SK-MEL-5 (cell line): ENCODE measurements around the gene RGPD3.

RAMPAGE:
- cytosol, long total RNA: no peak
- long total RNA: no peak
- nucleus, long total RNA: no peak
These were observed 9.1 kb downstream of the NCK2 start for GRCh38 chr2:105753477-105754642.

DNA sequence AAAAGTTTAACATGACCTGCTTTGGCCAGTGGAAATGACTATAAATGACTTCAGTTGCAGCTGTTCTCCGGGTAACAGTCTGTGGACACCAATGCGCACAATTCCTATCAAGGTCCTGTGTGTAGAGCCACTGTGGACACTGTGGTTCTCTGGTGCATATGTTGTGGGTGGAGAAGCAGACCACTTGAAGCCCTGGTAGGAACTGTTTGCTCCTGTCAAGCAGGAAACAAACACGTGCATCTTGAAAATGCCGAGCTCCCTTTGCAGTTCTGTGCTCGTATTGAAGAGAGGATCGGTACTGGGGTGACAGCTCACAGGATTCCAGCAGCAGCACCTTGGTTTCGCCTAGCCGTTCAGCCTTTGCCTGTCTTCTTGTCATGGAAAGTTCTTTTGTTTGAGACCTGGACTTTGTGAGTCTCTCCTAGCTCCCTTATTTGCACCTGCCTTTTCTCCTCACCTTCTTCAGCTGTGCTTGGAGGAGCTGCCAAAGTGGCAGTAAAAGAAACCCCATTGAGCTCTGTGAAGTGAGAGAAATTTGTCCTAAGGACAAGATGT is 32.9 kb downstream of the NCK2 start:
RAMPAGE:
- cytosol, long total RNA: no peak
- long total RNA: no peak
- nucleus, long total RNA: no peak

RAMPAGE:
- cytosol, long total RNA: no peak
- long total RNA: no peak
- nucleus, long total RNA: no peak
These were observed 71.6 kb downstream of the NCK2 start for GRCh38 chr2:105816268-105816743.

GRCh38 chr2:106085241-106086183 is 20.0 kb downstream of the ECRG4 start:
RAMPAGE:
- cytosol, long total RNA: no peak
- long total RNA: no peak
- nucleus, long total RNA: no peak

DNA sequence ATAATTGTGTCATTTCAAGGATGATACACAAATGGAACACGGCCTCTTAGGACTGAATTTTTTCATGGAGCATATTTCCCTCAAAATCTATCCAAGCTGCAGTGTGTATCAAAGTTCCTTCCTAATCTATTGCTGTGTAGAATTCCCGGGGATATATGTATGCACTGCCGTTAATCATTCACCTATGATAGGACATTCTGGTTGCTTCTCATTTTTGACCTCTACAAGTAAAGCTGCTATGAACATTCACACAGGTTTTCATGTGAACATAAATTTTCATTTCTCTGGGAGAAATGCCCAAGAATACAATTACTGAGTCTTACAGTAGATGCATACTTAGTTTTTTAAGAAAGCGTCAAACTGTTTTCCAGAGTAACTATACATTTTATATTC is 61.5 kb downstream of the ECRG4 start:
RAMPAGE:
- cytosol, long total RNA: no peak
- long total RNA: no peak
- nucleus, long total RNA: no peak

RAMPAGE:
- cytosol, long total RNA: no peak
- long total RNA: no peak
- nucleus, long total RNA: no peak
These were observed 1.3 kb downstream of the UXS1 start for GRCh38 chr2:106192754-106193302.

GRCh38 chr2:106340526-106340900 is 127.7 kb downstream of the RGPD3 start:
RAMPAGE:
- cytosol, long total RNA: no peak
- long total RNA: no peak
- nucleus, long total RNA: no peak

RAMPAGE:
- cytosol, long total RNA: no peak
- long total RNA: no peak
- nucleus, long total RNA: no peak
These were observed at the start of gene RGPD3 for GRCh38 chr2:106468162-106468540. Gene RGPD3, minus strand, starts transcription at chr2:106468413.

DNA sequence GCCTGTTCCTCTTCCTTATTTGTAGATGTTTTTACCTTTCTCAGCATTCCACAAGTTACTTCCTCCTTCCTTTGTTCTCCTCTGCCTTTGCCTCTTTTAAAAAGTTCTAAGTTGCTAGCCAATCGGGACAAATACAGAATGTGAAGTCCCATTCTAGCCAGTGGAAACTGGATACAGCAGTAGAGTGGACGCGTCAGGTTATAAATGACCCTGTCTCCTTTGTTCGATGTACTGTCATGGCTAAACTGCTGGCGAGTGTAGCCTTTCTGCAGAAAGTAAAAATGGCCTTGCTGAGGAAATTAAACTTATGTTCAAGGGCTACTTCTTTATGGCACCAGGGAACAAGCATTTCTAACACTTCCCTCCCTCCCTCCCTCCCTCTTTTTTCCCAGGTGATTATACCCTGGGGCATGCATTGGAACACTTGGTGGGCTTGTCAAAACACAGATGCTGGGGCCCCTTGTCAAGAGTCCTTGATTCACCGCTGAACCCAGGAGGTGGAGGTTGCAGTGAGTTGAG is 72.9 kb downstream of the CD8B2 start:
RAMPAGE:
- cytosol, long total RNA: no peak
- long total RNA: no peak
- nucleus, long total RNA: no peak

DNA sequence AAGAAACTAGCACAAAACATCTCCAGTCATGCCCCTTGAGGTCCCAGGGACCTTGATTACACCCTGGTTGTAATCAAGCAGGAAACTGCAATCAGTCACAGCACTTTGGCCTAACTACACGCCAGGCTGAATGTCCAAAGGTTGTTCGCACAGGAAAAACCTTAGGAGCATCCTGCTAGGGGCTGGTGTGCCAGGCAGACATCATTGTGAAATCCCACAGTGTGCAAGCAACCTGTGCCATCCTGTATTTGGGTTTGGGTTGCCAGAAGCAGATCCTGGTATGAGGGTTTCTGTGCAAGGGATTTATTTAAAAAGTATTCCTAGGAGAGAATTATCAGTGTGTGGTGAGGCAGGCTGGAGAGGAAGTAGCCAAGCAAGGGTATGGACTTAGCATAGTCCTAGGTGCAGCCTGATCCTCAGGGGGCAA is 17.8 kb upstream of the SULT1C2 start:
RAMPAGE:
- cytosol, long total RNA: no peak
- long total RNA: no peak
- nucleus, long total RNA: no peak

GRCh38 chr2:108385715-108385992 is 7.9 kb downstream of the SULT1C4 start:
RAMPAGE:
- cytosol, long total RNA: no peak
- long total RNA: no peak
- nucleus, long total RNA: no peak

DNA sequence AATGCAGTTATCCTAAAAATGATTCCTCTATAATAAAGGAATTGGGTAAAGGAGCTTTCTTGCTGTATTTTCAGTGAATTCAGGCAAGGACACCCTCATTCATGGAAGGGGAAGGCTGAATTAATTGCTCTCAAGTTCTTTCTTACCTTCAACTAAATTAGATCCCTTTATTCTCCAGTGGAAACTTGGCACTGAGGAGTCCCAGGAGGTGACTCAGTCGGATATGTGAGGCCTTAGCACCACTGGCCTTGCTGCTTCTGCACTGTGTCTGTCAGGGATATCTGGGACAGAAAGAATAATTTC is 53.2 kb downstream of the LIMS1 start:
RAMPAGE:
- cytosol, long total RNA: no peak
- long total RNA: no peak
- nucleus, long total RNA: no peak

DNA sequence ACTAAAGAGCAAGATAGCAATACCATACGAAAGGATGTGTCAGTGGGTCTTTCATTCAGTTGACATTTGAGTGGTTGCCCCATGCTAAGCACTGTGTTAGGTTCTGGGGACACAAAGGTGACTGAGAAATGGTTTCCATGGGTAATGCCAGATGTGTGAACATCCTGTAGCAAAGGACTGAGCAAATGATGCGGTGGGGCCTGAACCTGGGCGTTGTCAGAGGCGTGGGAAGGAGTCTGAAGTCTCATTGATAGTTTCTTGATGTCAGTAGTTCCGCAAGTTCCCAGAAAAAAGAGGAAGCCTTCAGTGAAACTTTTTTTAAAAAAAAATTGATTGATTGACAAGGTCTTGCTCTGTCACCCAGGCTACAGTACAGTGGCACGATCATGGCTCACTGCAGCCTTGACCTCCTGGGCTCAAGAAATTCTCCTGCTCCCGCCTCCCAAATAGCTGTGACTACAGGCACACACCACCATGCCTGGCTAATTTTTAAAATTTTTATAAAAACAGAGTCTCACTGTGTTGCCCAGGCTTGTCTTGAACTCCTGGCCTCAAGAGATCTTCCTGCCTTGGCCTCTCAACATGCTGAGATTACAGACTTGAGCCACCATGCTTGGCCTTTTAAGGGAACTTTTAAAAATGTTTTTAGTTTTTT is 57.0 kb downstream of the LIMS1 start:
RAMPAGE:
- cytosol, long total RNA: no peak
- long total RNA: no peak
- nucleus, long total RNA: no peak

DNA sequence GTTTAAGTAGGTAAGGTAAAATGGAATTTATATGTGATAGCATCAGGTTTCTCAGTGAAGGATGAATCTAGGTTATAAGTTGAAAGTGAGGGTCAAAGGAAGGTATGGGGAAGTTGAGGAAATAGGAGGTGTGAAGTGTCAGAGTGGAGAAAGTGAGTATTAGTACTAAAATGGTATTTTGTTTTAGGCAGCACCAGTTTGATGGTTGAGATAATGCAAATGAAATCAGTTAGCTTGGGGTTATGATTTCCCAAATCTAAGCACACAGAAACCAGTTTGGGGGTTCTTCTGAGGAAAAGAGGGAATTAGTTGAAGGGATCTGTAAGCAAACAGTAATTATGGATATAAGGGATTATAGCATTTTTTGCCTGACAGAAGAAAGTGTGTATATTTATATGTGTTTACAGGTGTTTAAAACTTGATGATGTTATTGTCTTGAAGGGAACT is 14.9 kb downstream of the RANBP2 start:
RAMPAGE:
- cytosol, long total RNA: no peak
- long total RNA: no peak
- nucleus, long total RNA: no peak

GRCh38 chr2:108970398-108970804 is 18.6 kb downstream of the EDAR start:
RAMPAGE:
- cytosol, long total RNA: no peak
- long total RNA: no peak
- nucleus, long total RNA: no peak

GRCh38 chr2:109324560-109325326 is 195.7 kb downstream of the SH3RF3 start:
RAMPAGE:
- cytosol, long total RNA: no peak
- long total RNA: no peak
- nucleus, long total RNA: no peak

DNA sequence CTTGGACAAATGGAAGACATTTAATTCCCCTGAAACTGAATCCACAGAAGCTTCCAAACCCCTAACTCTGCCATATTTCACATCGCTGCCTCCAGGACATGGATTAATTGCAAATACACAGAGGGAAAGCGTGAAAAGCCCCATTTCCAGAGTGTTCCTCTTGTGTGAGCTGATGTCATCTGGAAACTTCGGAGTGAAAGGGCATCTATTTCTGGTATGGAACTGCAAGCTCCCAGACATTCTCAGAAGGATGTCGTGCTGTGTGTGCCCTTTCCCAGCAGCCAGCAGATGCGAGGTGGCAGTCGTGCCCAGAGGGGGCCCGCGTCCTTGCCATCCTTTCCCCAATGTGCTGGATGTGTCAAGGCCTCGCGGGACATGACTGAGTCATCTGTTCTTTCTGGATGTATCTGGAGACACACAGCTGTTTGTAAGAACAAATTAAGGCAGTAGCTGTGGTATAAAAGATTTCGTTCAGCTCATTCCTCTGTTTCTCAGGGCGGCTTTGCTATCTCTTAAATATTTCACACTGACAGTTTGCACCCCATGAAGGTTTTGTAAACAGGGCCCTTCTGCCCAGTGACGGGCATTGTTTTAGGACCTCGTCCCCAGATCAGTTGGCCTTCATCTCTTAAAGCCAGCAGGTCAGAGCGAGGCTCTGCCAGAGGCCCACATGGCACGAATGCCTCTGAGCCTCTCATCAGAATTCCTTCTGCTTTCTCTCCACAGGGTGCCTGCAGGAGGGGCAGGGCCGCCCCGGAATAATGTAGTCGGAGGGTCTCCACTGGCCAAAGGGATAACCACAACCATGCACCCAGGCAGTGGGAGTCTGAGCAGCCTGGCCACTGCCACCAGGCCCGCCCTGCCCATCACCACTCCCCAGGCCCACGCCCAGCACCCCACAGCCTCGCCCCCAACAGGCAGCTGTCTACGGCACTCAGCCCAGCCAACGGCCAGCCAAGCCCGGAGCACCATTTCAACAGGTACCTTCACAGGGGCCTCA is 177.3 kb downstream of the SEPTIN10 start:
RAMPAGE:
- cytosol, long total RNA: no peak
- long total RNA: no peak
- nucleus, long total RNA: no peak

DNA sequence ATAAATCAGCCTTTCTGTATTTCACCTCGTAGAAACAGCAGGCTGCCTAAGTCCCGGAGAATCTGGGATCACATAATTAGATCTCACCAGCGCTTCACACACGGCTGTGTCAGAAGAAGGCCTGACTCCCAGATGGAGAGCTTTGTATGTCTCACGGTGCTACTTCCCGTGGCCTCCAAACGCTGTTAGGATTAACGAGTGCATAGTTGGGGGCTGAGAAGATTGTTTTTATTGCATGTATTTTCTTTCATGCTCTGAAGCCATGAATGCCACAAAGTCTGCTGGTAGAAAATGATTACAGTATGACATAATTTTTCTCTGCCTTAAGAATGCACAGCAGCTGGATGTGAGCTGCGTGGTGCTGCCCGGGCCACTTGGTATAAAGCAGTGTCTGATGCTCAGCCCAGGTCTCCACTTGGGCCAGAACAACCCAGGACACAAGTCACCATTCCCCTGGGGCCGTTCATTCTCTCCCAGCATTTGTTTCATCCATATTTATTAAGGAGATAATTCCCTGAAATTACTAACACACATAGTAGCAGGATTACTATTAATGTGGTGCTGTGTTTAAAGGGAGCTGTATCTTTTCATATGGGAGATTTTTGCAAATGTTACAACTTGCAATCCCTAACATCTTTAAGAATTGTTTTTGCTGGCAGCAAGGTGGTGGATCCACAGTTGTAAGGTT is 166.4 kb downstream of the SEPTIN10 start:
RAMPAGE:
- cytosol, long total RNA: no peak
- long total RNA: no peak
- nucleus, long total RNA: no peak

DNA sequence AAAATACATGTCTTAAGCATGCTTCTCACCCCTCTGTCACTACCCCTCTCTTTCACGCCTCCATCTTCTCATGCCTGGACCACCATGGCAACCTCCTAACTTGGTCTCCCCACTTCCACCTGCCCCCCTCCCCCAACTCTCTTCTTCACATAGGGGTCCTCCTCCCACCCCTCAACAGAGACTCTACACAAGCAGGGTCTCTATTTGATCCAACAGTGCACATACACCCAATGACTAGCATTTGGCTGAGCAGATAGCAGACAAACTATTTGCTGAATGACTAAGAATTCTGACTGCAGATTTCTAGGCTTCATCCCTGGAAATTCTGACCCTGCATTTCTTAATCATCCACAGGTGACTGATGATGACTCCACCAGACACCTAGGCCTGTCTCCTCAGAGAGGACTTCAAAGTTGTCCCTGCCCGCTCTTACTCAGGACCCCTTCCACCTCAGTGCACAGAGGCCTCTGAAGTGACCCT is 51.5 kb downstream of the SEPTIN10 start:
RAMPAGE:
- cytosol, long total RNA: no peak
- long total RNA: no peak
- nucleus, long total RNA: no peak

RAMPAGE:
- cytosol, long total RNA: no peak
- long total RNA: no peak
- nucleus, long total RNA: no peak
These were observed 63.0 kb downstream of the SOWAHC start for GRCh38 chr2:109677066-109677675.